H9 (cell line): Measurements from ENCODE around the gene SNCAIP.

- PRO-cap, result unidirectional peak, plus-strand start at chr5:122311760; bidirectional peak, plus-strand start at chr5:122312237, minus-strand start at chr5:122311837
Measured at GRCh38 chr5:122311395-122312382, at the start of gene SNCAIP. SNCAIP (plus strand) TSS chr5:122312237.

DNA sequence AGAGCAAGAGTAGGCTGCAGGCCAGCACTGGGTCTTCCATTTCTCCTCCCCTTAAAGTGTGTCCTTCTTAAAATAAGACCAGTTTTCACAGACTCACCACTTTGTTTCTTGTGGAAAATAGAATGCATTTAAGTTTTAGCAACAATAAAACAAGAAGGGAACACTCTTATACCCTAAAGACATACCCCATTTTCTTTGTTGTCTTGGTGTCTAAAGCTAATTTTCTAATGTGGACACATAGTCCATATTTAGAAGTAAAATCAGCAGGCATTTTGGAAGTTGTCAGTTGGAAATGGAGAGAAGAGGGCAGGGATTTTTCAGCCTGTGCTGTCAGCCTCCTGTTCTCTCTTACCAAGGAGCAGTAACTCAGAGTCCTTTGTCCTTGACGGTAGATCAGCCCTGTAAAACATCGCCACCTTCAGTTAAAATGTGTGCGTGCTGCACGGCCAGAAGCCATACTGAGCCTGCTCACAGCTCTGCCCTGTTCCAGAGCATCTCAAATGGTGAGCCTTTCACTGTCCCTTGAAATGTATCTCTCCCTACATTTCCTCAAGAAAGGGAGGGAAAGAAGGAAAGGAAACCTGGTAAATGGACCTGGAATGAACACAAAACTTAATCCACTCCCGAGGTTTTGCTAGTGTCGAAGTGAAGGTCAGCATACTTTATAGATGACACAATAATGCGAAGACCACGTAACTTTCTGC lies 103.4 kb downstream of the SNCAIP start:
- PRO-cap, result no peak

GRCh38 chr5:123423769-123424403 lies 683 bp upstream of the CEP120 start:
- PRO-cap, result bidirectional peak, plus-strand start at chr5:123423989, minus-strand start at chr5:123423832; bidirectional peak, plus-strand start at chr5:123424079, minus-strand start at chr5:123424075

DNA sequence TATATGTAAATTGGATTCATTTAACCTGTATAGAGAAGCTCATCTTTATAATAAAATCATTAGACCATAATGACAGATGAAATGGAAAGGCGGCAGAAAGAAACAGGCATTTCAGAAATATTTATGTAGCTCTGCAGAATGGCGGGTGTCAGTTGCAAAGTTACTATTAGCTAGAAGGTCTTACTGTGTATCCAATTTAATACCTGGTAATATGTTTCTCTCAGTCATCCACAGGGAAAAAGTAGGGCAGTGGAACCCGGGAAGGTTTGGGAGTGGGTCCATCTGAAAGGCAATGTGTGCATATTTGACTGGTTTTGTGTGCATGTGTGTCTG lies 575.0 kb downstream of the CSNK1G3 start:
- PRO-cap, result no peak

DNA sequence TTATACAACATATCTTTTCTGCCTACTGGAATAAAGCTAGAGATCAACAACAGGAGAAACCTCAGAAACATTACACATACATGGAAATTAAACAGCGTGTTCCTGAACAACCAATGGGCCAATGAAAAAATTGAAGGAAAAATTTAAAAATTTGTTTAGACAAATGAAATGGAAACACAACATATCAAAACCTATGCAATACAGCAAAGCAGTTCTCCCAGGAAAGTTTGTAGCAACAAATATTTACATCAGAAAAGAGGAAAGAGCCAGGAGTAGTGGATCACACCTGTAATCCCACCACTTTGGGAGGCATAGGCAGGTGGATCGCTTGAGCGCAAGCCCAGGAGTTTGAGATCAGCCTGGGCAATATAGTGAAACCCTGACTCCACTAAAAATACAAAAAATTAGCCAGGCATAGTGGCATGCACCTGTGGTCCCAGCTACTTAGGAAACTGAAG lies 316.4 kb downstream of the ZNF608 start:
- PRO-cap, result no peak

- PRO-cap, result no peak
Measured at GRCh38 chr5:124711278-124712071, 35.0 kb downstream of the ZNF608 start.

DNA sequence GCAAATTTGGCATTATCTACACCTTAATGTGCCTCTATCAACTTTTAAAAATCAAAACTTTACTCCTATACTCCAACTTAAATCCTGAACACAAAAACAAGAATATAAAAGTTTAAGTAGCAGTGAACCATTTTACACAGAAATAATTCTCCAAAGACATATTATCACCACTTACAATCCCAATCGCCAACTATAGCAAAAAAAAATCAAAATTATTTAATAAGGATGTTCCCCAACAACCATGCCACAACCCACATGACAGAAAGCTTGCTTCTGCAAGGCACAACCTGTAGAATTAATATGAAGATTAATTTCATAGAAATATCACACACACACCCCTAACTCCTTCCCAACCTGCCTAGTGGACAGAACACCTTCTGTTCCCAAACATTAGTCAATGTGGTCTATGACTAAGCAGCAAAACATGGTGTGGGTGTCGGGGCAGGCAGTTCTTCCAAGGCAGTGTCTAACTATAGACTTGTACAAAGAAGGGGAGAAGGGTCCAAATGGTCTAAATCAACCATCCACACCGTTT lies 3.7 kb downstream of the ZNF608 start:
- PRO-cap, result no peak

GRCh38 chr5:124743531-124743933 lies 2.9 kb downstream of the ZNF608 start:
- PRO-cap, result no peak

DNA sequence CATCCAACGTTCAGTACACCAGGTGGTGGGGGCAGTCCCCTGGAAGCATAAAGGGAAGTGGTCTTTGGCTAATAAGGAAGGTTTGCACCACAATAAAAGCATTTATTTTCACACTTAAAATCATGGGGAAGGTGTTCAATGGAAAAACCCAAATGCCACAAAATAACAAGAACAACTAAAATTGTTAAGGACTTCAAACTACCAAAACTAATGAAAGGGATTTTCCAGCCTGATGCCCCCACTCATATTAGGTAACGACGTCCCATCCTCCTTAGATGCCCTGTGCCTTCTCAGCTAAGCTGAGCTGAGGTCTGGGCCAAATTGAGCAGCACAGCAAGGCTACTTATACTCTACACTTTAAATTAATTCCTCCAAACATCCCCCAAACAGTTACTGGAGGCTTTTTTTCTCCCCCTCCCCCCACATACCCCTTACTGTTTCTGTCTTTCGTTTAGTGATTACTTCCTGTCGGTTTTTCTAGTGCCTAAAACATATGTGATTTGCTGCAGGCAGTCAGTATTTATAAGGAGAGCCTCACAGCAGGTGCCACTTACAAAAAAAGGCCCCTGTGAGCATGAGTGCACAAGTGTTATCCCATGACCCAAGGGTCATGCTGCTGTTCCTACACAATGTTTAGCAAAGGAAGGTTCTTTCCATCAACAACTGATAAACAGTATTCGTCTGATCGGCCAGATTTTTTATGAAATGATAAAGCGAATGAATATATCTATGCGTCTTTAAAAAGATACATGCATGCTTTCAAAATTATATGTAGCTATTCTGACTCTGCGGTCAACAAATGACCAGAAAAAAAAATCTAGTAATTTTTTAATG lies 259.8 kb upstream of the ZNF608 start:
- PRO-cap, result no peak

DNA sequence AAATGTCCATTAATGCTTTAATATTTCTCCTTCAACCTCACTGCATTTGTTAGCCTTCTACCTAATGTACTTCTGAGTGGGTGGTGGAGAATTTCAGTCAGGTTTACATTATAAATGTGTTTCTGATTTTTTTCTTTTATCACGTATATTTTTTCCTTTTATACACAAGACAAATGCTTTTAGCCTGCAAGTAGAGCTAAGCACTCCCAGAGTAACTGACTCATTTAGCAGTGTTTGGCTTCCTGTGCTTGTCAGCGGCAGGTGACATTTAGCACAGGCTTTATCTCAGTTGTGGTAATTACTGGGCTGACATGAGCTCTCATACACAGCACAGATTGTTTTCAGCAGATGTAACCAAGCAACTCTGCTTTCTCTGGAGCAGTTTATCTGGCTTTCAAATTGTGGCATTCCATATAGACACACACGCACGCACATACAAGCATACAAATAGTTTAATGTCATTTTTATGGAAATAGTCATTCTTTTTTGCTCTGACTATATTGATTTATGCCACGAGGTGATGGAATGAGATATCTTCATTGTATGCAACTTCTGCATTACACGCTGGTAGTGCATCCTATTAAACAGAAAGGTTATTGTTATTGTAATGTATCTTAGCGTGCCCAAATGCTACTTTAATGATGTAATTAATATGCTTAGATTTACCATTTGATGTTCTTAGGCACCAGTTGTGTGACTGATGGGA lies 379.1 kb upstream of the GRAMD2B start:
- PRO-cap, result no peak

DNA sequence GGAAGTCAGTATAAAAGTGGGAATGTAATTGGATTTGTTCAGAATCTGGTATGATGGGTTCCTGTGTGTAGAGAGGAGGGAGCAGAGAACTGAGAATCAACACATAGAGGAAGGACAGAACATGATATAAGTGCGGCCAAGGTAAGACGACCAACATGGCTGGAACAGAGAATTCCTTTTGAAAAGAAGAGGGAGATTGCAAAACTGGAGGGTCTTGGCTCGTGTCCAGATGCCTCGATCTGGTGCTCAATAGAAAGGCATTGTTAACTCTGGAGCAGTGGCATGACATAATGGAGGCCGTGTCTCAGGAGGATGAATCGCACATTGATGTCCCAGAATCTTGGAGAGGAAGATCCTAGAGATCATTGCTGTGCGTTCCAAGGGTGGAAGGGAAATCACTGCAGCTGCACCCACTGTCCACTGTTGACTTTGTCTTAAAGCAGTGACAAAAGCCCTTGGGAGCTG lies 30.8 kb downstream of the GRAMD2B start:
- PRO-cap, result no peak

GRCh38 chr5:126490132-126490656 lies 67.0 kb downstream of the GRAMD2B start:
- PRO-cap, result no peak

- PRO-cap, result bidirectional peak, plus-strand start at chr5:126777160, minus-strand start at chr5:126776669
Measured at GRCh38 chr5:126776375-126777087, 405 bp upstream of the LMNB1 start.

DNA sequence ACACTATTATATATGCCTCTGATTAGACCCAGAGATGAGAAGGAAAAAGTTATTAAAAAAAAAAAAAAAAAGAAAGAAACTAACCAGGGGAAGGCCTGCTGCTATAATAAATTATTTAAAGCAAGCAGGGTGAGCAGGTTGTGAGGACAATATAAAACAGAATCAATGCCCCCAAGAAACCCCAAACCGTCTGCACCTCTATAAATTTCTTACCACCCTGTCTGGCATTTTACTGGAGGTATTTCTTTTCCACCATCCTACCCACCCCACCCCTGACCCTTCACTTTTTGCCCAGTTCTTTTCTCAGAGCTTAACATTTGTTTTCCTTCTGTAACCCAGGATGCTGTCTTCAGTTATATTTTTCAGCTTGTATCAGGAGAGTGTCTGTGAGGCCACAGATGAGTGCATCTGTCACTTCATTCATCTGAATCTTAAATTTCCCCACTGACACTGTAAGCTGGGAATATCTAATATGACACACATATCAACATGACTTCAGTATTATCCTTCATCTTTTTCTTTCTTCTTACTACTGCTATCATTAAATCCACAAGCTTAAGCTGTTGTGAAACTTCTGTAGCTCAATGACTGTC lies 5.0 kb downstream of the MARCHF3 start:
- PRO-cap, result no peak

DNA sequence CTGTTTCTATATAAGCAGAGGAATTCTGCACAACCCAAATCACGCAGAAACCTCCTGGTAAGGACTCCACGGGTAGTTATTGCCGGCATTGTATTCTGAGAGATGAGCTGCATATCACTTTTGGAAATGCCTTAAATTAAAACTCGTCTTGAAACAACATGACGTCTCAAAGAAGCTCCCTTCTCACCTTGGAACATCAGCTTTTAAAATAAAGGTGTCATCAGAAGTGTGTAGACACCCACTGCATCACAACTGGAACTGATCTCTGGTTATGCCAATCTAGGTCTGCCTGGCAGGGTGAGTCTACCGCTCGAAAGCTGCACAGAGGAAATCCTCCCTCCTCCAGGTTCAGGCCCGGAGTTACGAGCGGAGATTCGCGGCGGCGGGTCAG lies 1.0 kb upstream of the SLC12A2 start:
- PRO-cap, result bidirectional peak, plus-strand start outside the sequence, minus-strand start at position 362 of the sequence

DNA sequence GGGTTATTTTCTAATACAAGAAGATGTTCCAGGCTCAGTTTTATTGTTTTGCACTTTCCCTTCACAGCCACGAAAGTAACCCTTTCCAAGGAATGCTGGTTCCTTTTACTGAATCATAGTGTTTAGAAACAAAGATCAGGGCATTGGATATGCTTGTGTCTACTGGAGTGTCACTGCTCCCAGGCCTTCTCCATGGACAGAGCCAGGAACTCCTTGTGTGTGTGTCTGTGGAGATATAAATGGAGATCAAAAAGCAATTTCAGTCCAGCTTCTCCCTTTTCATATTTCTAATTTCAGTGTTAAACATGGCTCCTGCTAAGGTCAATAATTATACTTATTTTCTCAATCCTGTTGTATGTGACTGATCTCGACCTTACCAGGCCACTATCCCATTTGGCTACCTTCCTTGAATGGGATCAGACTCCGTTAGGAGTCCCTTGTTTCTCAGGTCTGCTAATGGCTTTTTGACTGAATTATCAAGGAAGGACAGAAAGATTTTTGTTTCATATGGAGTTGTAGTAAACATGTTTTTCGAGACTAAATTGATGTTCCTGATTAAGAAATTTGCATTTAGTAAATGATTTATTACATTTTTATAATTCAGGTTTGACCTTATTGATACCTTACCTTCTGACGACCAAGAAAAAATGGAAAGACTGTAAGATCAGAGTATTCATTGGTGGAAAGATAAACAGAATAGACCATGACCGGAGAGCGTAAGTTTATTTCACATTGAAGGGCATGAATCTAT lies 96.9 kb downstream of the SLC12A2 start:
- PRO-cap, result no peak

DNA sequence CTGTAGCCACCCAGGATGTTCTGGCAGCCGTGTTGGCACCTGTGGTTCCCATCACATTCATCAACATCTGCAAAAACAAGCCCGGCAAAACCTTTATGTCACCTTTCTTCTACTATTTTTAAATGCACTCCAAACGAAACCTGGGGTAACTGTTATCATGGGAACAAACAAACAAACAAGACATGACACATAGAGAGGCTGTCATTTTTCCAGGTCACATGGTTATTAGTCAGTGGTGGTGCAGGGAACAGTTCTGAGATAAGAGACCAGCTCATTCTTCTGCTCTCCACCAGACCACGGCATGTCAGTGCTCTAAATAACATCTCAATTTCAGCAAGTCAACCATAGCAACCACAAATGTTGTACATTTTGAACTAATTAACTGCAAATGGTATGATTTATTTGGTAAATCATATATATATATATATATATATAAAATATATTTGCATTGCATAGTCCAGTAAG lies 188.5 kb downstream of the SLC12A2 start:
- PRO-cap, result no peak

- PRO-cap, result no peak
Measured at GRCh38 chr5:128976926-128977355, 11.7 kb downstream of the SLC27A6 start.

- PRO-cap, result no peak
Measured at GRCh38 chr5:129015831-129016205, 50.5 kb downstream of the SLC27A6 start.

DNA sequence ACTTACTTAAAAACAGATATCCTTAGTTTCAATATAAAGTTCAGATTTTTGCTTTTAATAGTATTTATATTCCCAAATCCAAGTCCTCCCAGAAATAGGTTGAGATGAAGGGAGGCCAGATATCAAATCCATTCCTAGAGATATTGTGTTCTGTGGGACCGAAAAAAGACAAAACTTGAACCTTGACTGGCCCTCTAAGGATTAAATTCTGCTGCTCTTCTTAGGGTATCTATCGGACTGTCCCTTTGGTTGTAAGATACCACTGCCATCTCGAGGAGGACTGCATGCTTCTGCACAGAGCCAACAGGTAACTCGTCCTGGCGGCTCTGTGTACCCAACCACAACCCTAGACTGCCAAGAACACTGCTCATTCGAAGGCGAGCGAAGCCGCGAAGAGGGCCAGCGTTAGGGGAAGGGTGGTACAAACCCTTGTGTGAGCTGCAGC lies 588 bp upstream of the ISOC1 start:
- PRO-cap, result unidirectional peak, plus-strand start at position 254 of the sequence; bidirectional peak, plus-strand start at position 370 of the sequence, minus-strand start at position 282 of the sequence